IMR-90 (cell line): ENCODE measurements around a stretch of chr10.

DNA sequence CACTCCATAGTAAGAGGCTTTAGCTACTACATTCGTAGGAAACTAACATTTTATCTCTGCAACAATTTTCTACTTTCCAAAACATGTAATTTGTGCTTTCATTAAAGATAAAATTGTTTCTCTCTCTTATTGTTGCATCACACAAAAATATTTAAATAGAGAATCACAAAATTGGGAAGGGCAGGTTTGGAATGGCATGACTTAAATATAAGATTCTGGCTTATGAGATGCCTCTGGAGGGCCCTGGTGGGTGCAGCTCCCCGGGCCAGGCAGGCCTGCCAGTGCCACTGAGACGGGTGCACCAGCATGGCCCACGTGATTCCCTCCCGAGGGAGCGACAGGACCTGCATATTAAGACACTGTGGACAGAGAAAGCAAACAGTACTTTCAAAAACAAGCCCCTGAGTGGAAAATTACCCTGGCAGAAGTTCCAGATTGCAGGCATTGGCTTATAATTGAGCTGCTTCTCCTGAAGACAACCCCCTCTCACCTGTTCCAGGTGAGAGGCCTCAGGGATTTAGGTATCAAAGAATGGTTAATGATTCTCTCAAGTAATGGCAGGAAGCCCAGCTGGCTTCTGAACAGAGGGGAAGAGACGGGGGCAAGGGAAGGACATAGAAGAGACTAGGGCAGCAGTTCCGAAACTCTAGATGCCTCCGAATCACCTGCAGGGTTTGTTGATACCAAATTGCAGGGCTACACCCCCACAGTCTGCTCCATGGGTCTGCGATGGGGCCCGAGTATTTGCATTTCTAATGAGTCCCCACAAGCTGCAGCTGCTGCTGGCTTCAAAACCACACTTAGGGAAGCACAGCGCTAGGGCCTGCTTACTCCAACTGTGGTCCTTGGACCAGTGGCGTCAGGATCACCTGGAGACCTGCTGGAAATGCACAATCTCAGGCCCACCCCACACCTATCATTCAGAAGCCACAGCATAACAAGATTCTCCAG, 66.0 kb upstream of the DOCK1 start:
- RRBS: no CpG with 5 or more reads among the region's 13 CpGs
CAGE:
- cytosol, long polyA plus RNA: no peak
- long polyA plus RNA: no peak
- nucleus, long polyA plus RNA: no peak

DNA sequence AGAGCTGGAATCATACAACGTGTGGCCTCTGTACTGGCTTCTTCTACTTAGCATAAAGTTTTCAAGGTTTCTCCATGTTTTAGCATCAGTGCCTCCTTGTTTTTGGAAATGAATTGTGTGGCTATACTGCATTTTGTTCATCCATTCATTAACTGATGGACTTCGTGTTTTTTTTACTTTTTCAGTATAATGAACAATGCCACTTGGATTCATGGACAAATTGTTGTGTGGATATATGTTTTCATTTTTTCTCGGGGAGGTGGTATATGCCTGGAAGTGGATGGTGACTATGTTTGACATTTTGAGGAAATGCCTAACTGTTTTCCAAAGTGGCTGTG, 86.8 kb downstream of the INSYN2A start:
- RRBS: no CpG with 5 or more reads among the region's 3 CpGs
CAGE:
- cytosol, long polyA plus RNA: no peak
- long polyA plus RNA: no peak
- nucleus, long polyA plus RNA: no peak

DNA sequence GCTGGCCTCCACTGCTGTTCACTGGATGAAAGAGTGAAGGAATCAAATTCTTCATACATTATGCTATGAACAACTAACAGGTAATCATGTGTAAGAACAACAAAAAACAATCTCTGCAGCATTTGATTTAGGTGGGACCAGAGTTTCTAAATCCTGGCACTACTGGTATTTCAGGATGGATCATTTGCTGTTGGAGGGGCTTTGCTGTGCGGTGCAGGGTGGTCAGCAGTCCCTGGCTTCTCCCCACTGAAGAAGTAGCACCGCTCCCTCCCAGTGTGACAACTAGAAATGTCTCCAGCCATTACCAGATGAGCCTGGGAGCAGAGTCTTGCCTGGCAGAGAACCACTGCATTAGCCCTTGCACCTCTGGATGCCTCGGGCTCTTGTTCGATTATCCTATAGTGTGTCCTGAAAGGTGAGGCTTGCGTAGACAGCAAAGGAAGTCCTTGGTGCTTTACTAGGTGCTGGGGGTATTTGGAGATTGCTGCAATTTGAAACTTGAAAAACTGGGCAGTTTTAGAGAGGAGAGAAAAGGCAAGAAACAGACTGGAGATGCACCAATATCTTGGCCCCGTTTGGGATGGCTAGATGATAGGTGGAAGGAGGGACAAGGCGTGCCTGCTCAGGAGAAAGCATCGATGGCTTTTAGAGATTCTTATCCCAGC, 18.1 kb downstream of the INSYN2A start:
- RRBS: no CpG with 5 or more reads among the region's 8 CpGs
CAGE:
- cytosol, long polyA plus RNA: no peak
- long polyA plus RNA: no peak
- nucleus, long polyA plus RNA: no peak

DNA sequence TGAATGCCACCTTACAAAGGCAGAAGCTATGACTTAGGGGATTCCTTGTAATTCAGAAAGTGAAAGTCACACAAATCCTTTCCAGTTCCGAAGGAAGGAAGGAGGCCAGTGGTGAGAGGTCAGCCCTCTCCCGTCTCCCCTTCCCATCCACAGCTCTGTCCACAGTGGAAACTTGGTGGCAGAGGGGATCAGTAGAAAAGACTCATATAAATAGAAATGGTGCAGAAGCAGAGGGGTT, 14.9 kb upstream of the NPS start:
- RRBS: no CpG with 5 or more reads among the region's 2 CpGs
CAGE:
- cytosol, long polyA plus RNA: no peak
- long polyA plus RNA: no peak
- nucleus, long polyA plus RNA: no peak

DNA sequence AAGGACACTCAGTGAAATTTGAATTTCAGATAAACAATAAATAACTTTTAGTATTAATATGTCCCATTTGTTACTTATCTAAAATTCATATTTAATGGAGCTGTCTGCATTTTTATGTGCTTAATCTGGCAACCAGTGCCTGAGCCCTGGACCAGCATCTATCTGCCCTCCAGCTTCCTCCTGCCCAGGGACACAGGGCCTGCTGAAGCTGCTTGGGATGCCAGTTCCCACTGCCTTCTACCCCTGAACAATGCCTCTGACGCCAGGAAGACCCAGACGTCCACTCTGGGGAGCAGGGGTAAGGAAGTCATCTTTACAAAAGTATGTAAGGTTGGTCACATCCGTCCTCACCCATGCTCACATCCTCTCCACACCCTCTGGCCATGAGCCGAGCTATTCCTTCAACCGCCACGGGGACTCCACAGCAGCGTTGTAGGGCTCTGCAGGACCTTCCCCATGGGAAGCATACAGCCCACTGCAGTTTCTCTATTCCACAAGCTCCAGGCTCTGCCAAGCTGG, 58.6 kb downstream of the CLRN3 start:
- RRBS: no CpG with 5 or more reads among the region's 7 CpGs
CAGE:
- cytosol, long polyA plus RNA: no peak
- long polyA plus RNA: no peak
- nucleus, long polyA plus RNA: no peak

DNA sequence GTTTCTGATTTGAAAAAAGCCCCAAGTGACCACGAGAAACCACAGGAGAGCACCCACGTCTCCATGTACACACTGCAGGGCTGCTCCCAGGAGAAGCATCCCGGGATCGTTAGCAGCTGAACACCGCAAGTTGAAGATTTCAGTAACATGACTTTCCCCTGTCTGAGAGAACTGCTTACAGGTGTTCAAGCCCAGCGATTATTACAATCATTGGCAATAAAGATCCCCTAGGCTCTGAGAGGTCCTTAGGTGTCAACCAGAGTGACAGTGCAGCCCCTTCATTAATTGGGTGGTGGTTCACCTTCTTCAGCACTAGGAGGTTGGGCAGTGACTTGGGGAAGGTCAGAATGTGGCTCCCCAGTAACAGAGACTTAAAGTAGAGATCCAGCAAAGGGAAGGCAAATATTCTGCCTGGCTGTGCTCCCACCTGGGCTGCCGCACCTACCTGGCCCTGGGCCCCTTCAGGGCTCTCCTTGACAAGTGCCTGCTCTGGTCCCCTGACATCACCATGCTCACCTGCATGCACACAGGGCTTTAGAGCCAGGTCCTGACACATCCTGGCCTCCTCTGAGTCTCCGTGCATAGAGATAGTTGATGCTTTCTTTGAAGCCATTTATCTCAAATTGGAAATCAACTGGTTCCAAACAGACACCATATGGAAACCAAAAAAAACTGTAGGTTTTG, 1.9 kb downstream of the CLRN3 start:
- RRBS: no CpG with 5 or more reads among the region's 8 CpGs
CAGE:
- cytosol, long polyA plus RNA: no peak
- long polyA plus RNA: no peak
- nucleus, long polyA plus RNA: no peak

DNA sequence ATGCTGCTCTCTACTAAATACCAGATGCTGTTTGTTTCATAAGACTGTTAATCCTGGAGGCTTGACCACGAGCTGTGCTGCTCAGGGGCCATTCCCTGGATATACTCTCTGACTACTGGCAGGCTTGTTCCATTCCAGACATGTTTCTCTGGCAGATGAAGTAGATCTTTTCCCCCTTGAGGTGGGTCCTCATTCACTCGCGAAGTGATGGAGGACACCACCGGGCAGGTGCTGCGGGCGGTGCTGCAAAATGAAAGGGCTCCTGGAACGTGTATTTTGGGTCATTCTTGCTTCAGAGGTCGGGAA, 61.1 kb downstream of the MKI67 start:
- RRBS: no CpG with 5 or more reads among the region's 8 CpGs
CAGE:
- cytosol, long polyA plus RNA: no peak
- long polyA plus RNA: no peak
- nucleus, long polyA plus RNA: no peak

- RRBS: no CpG with 5 or more reads among the region's 8 CpGs
CAGE:
- cytosol, long polyA plus RNA: no peak
- long polyA plus RNA: no peak
- nucleus, long polyA plus RNA: no peak
Measured at GRCh38 chr10:128180842-128181374, 54.7 kb upstream of the MKI67 start.

- RRBS: 9% methylated on average over 26 of the region's 100 CpGs
CAGE:
- cytosol, long polyA plus RNA: no peak
- long polyA plus RNA: no peak
- nucleus, long polyA plus RNA: no peak
Measured at GRCh38 chr10:128210208-128211206, 84.3 kb upstream of the MKI67 start.

DNA sequence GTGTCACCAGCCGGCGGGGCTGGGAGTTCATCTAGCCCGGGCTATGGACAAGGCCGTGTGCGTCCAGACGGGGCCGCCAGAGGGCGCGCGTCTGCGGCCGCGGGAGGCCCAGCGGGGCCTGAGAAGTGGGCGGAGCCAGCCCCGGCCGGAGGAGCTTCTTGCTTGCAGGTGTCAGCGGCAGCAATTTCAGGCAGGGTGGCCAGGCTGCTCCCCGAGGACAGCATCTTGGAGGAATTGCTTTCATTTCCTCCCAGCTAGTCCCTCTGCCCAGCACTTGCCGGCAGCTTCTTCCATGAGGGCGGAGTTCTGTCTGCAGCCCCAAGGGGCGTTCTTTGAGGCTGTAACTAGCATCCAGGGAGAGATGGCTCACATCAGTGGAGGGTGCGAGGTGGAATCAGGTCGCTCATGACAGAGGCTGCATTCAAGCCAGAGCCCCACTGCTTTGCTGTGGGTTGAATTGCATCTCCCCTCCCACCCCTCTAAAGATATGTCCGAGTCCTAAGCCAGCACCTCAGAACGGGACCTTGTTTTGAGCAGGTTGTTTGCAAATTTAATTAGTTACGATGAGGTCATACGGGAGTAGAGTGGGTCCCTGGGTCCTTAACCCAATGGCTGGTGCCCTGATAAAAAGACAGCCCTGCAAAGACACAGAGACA, 85.9 kb upstream of the MKI67 start:
- RRBS: 4% methylated on average over 7 of the region's 28 CpGs
CAGE:
- cytosol, long polyA plus RNA: no peak
- long polyA plus RNA: no peak
- nucleus, long polyA plus RNA: no peak

DNA sequence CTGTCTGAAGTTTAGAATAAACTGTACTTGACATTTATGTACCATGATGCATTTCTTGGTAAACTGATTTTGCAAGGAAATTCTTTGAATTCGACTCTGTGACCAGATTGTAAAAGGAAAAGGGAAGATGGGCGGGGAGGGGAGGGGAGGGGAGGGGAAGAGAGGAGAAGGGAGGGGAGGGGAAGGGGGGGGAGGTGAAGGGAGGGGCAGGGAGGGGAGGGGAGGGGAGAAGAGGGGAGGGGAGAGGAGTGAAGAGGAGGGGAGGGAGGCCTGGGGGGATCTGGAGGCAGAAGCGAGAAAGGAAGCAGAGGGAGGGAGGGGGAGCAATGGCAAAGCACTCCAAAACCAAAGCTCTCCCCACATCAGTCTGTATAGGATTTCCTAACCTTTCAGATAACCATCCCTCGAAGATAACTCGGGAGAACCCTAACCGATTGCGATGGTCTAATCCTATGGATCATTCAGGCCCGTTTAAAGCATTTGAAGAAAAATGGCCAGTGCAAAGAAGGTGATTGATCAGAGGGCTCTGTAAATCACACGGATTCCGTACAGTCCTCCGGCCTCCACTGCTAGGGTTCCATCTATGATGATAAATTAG, 19.1 kb downstream of the EBF3 start:
- RRBS: no CpG with 5 or more reads among the region's 11 CpGs
CAGE:
- cytosol, long polyA plus RNA: no peak
- long polyA plus RNA: no peak
- nucleus, long polyA plus RNA: no peak

DNA sequence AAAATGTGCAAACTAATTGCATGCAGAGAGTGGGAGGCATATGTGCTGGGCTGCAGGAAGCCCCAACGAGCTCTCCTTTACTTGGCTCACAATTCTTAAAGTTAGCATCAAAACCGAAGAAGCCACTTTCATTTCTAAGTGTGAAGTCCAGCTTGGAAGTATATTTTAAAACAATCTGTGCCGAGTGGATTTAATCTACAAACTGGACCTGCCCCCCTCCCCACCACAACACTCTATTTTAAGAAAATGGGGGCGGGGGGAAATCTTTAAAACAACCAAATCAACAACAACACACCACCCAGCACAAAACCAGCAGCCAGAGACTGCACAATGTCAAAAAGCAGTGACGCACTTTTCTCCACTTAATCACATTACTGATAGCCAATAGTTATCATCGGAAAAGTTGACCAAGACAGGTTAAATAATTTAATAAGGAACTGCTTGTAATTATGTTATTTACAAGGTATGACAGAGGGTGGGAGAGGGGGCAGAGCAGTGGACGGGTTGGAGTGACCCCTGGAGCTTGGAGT, 2.9 kb downstream of the EBF3 start:
- RRBS: no CpG with 5 or more reads among the region's 7 CpGs
CAGE:
- cytosol, long polyA plus RNA: no peak
- long polyA plus RNA: no peak
- nucleus, long polyA plus RNA: no peak

- RRBS: no CpG with 5 or more reads among the region's 8 CpGs
CAGE:
- cytosol, long polyA plus RNA: no peak
- long polyA plus RNA: no peak
- nucleus, long polyA plus RNA: no peak
Measured at GRCh38 chr10:130171203-130171919, 35.2 kb downstream of the GLRX3 start.

GRCh38 chr10:130190084-130190636, 54.0 kb downstream of the GLRX3 start:
- RRBS: 3% methylated on average over 36 of the region's 71 CpGs
CAGE:
- cytosol, long polyA plus RNA: no peak
- long polyA plus RNA: no peak
- nucleus, long polyA plus RNA: no peak

- RRBS: no CpG with 5 or more reads among the region's 4 CpGs
CAGE:
- cytosol, long polyA plus RNA: no peak
- long polyA plus RNA: no peak
- nucleus, long polyA plus RNA: no peak
Measured at GRCh38 chr10:131386592-131386863, 75.0 kb upstream of the TCERG1L start.

DNA sequence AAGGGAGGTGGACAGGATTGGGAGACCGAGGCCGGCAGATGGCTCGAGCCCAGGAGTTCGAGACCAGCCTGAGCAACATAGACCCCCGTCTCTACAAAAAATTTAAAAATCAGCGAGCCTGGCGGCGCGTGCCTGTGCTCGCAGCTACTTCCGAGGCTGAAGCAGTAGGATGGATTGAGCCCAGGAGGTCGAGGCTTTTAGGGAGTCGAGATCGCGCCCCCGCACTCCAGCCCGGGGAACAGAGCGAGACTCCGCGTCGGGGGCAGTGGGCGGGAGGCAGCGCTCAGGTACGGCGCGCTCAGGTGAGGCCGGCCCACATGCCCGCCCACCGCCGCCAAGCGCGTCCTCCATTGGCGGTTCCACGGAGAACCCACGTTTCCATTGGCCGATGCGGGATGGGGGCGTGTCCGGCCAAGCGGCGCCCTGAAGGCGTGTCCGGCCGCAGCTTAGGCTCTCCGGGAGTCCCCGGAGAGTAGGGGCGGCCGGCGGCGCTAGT, 519 bp upstream of the PPP2R2D start:
- RRBS: no CpG with 5 or more reads among the region's 50 CpGs
CAGE:
- cytosol, long polyA plus RNA: no peak
- long polyA plus RNA: no peak
- nucleus, long polyA plus RNA: no peak

- RRBS: no CpG with 5 or more reads among the region's 62 CpGs
CAGE:
- cytosol, long polyA plus RNA: no peak
- long polyA plus RNA: no peak
- nucleus, long polyA plus RNA: no peak
Measured at GRCh38 chr10:131901358-131902183, 763 bp downstream of the PPP2R2D start.

DNA sequence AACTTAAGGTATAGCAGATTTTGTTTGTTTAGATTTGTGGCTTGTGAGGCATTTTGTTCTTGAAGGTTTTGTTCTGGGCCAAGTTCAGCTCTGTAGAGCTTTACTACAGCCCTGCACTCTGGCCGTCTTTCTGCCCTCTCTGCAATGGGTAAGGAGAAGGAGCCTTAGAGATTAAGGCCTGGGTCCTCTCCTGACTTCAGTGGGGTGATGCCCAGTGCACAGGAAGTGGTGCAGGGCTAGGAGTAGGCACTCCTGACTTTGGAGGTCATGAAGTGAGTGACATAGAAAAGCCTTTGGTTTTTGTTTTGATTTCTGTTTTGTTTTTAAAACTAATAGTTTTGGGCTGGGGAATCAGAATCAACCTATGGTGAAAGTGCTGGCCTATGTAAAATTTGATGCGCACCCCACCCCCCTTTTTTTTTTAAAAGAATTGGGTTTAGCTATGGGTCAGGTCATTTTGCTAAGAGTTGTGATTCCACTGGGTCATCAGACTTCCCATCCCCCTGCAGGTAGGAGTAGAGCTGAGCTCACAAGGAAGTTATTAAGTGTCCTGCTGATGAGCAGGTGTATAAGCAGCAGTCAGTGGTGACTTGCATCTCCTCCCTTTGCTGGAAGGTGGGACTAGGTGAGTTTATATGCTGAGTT, 3.9 kb downstream of the PPP2R2D start:
- RRBS: no CpG with 5 or more reads among the region's 2 CpGs
CAGE:
- cytosol, long polyA plus RNA: no peak
- long polyA plus RNA: no peak
- nucleus, long polyA plus RNA: no peak

DNA sequence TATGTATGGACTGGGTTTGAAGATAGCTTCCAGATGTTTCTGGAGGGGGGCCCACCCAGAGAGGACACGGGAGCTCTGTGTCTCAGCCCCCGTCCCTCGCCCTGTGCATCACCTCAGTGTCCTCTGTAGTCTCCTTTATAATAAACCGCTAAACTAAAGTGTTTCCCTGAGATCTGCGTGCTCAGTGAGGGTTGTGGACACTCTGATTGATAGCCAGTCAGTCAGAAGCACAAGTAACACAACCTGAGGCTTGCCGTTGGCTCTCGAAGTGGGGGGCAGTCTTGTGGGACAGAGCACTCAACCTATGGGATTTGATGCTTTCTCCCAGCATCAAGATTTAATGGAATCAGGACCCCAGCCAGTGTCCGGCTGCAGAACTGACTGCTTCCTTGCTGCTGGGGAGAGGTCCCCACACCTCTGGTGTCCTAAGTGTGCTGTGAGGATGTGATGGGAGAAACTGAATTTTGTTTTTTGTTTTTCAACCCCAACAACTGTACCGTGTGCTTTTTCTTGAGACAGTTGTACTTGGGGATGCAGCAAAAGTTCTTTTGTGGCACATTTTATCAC, 10.2 kb downstream of the PPP2R2D start:
- RRBS: no CpG with 5 or more reads among the region's 9 CpGs
CAGE:
- cytosol, long polyA plus RNA: no peak
- long polyA plus RNA: no peak
- nucleus, long polyA plus RNA: no peak

DNA sequence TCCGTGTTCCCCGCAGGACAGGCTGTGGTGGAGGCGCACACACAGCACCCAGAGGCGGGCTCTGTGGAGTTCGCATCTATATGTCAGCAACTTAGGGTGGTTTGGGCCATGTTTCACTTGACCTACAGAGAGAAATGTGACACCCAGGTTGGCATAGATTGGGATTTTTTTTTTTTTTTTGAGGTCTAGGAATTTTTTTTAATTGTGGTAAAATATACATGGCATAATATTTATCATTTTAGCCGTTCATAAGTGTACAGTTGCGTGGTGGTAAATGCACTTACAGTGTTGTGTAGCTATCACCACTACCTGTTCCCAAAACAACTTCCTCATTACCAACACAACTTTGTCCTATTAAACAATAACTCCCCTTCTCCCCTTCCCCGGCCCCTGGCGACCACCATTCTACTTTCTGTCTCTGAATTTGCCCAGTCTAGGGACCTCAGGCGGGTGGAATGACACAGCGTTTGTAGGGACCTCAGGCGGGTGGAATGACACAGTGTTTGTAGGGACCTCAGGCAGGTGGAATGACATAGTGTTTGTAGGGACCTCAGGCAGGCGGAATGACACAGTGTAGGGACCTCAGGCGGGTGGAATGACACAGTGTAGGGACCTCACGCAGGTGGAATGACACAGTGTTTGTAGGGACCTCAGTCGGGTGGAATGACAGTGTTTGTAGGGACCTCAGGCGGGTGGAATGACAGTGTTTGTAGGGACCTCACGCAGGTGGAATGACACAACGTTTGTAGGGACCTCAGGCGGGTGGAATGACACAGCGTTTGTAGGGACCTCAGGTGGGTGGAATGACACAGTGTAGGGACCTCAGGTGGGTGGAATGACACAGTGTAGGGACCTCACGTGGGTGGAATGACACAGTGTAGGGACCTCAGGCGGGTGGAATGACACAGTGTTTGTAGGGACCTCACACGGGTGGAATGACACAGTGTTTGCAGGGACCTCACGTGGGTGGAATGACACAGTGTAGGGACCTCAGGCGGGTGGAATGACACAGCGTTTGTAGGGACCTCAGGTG, 15.7 kb downstream of the PPP2R2D start:
- RRBS: no CpG with 5 or more reads among the region's 27 CpGs
CAGE:
- cytosol, long polyA plus RNA: no peak
- long polyA plus RNA: no peak
- nucleus, long polyA plus RNA: no peak